ENCODE measurements around a stretch of chr3.

DNA sequence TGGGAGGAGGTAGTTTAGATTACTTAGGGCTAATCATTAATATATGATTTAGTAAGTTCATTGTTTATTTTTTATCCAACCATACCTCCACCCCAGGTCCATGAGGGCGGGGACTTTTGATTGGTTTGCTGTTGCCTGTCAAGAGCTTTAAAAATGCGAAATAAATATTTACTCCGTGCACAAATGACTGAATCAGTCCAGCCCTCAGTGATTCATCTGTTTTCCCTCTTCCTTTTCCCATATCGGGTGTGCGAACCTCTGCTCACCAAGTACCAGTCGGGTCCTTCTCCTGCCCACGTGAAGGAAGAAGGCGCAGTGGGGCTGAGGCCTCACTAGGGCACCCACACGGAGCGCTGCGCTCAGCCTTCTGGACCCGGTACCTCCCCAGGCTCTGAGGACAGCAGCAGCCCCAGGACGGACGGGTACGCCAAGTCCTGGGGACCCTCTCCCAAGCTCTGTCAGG, 70.6 kb upstream of the EPHB3 start:
- RRBS = no CpG with 5 or more reads among the region's 15 CpGs

DNA sequence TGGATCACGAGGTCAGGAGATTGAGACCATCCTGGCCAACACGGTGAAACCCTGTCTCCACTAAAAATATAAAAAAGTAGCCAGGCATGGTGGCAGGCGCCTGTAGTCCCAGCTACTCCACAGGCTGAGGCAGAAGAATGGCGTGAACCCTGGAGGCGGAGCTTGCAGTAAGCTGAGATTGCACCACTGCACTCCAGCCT, 42.1 kb upstream of the EPHB3 start:
- RRBS = no CpG with 5 or more reads among the region's 5 CpGs

GRCh38 chr3:184558767-184559739, 2.5 kb upstream of the EPHB3 start:
- RRBS = no CpG with 5 or more reads among the region's 17 CpGs

DNA sequence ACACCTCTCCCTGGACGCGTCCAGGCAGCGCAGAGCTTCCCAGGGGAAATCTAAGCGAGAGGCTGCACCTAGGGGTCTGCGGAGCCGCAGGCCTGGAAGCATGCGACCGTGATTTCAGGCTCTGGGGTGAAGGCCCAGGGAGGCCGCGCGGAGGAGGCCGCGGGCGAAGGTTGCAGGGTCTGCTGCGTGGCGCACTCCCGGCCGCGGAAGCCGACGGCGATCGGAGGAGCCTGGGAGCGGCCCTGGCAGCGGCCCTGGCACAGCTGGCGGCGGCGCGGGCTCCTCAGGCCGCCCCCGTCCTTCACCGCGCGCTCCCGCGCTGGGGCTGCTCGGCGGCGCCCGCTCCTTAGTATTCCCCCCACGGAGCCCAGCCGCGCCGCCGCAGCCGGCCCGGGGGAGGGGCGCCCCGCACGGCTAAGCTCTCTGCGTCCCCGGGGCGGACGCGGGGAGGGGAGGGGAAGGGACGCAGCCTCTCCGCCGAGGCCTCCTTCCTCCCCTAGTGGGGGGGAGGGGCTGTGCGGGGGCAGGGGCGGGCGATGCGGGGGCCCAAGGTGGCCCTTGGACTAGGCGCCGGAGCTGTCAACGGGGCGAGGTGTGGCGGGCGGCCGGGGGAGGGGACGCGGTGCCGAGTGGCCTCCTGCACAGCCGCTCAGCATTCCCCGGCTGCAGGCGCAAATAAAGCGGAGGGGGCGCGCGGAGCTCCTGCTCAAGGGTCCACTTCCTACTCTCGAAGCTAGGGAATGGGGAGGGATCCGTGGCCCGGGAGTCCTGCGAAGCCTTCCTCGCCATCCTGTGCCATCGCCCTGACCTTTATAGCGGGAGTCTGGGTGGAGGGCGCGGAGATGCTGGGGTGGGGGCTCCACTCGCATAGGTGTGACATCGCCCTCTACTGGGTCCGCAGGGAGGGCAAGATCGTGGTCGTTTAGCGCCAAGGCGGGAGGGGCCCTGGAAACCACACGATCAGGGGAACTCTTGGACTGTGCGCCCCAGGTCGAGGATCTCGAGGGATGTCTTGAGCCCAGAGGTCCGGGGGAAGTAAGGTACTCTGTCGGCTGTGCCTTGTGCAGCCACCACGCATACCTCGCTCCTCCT, 22.1 kb downstream of the EPHB3 start:
- RRBS = 57% methylated on average over 25 of the region's 103 CpGs

GRCh38 chr3:184846460-184846796, 34.5 kb downstream of the VPS8 start:
- RRBS = no CpG with 5 or more reads among the region's 5 CpGs

- RRBS = no CpG with 5 or more reads among the region's 9 CpGs
Measured at GRCh38 chr3:185069612-185069861, 83.3 kb downstream of the C3orf70 start.

DNA sequence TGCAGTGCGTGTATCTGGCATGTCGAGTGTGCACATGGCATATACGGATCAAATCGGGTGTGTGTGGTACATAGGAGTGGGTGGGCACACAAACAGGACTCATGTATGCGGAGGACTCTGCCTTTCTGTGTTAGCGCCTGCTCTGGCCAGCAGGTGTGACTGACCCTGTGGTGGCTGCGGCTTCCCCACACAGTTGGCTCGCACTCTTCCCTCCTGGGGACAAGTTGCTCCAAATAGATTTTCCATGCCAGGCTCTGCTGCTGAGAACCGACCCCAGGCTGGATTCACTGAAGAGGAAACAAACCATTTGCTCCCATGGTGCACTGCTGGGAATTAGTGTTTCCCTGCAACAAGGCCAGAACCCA, 1.3 kb upstream of the C3orf70 start:
- RRBS = no CpG with 5 or more reads among the region's 9 CpGs

DNA sequence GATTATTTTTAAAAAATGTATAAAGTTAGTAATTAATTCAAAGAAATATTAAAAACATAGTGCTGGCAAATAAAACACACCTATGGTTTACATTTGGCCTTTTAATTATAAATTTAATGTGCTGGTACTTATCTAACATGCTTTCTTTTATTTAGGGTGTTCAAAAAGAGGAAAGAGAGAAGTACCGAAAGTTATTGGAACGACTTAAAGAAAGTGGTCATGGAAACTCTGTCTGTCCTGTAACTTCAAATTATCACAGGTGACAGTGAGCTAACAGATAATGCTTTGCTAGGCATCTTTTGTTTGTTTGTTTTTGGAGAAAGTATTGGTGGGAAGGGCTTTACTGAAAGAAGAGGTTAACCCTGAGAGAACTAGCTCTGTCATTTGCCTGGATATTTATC, 23.0 kb downstream of the SENP2 start:
- RRBS = no CpG with 5 or more reads among the region's 2 CpGs

- RRBS = no CpG with 5 or more reads among the region's 7 CpGs
Measured at GRCh38 chr3:185660423-185660801, 74.3 kb downstream of the SENP2 start.

DNA sequence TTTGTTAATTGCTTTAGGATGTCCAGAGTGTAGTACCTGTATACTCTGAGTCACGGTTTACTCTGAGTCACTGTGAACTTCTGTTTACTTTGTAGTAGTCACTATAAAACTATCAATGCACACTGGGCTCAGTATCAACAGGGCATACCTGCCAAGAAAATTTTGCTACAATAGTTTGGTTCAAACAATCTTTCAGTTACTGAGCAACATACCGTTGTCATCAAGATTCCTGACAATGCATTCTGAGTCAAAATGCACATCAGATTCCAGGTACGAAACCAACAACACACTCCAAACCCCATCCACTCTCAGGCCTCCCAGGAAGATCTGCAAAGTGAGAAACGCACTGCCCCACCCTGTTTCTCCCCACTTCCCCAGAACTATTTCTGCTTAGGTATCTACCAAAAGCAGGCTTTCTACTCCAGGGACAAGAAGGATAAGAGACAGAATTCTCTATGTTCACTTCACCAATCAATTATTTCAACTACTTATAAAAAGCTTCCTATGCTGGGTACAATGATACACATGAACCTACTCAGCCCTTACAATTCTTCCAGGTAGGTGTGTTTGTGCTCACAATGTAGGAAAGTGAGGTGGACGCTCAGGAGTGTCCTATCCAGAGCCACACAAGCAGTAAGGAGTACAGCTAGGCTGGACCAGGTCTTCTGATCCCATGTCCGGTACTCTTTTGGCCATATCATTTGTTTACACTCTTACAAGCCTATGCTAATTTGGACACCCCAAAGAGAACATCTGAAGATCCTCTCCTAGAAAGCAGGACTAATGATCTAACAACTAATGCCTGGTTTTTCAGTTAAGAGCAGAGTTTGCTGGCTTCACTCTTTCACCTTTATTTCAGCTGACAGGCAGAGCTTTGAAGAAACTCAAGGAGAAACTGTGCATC, 27.9 kb downstream of the IGF2BP2 start:
- RRBS = no CpG with 5 or more reads among the region's 6 CpGs

GRCh38 chr3:185820788-185821628, 3.8 kb downstream of the IGF2BP2 start:
- RRBS = no CpG with 5 or more reads among the region's 5 CpGs

DNA sequence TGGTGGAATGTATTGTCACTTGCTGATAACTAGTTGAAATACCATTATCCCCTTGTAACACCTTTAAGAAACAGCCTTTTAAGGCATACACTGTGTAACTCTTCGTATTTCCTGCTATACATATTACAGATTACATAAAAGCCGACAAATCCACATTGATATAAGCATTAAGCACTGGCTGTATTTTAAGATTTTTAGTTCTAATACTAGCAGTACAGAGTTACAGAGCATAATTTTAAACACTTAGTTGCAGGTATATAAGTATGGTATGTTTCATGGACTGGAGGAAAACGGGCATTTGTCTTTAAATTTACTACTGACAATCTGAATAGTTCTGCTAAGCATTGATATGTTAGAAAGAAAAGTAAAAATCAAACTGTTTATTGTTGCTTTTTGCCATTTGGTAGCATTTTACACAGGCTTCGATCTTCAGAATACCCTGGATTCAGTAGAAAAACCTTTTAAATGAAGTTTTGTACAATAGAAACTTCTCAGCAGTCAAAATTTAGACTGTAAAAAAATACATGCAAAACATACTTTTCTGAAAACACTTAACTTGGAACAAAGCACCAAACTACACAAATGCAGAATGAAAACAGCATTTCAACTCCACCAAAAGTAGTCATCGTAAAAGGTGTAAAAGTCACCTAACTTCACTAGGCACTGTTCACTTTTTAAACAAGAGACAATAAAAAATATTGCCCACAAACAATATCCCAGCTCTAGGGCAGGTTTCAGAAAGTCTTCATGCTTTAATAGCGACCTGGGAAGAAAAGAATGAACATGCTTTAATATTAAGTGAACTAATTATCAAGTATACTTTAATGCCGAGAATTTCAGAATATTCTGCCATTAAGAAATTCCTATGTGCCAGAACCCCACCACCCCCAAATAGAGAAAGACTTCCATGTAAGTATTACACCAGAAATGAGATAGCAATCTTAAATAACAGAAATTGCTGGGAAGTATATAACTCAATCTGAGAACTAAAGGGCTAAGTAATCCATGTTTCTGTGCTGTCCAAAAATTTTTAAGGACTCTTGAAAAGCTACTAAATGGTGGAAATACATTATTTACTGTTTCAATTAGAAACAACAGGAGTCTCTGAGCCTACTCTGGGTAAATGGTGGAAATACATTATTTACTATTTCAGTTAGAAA, 20.5 kb downstream of the TRA2B start:
- RRBS = no CpG with 5 or more reads among the region's 7 CpGs

DNA sequence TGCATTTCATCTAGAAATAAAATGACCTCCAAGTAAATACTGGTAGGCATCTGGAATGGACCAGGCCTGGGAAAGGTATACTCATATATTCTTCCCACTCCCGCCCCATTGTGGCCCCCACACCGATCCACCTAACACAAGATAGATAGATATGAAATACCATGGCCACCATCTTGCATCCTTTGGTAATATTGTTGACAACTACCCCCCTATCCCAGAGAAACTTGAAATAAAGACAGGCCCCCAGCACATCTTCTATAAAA, 30.1 kb downstream of the ETV5 start:
- RRBS = no CpG with 5 or more reads among the region's 2 CpGs

DNA sequence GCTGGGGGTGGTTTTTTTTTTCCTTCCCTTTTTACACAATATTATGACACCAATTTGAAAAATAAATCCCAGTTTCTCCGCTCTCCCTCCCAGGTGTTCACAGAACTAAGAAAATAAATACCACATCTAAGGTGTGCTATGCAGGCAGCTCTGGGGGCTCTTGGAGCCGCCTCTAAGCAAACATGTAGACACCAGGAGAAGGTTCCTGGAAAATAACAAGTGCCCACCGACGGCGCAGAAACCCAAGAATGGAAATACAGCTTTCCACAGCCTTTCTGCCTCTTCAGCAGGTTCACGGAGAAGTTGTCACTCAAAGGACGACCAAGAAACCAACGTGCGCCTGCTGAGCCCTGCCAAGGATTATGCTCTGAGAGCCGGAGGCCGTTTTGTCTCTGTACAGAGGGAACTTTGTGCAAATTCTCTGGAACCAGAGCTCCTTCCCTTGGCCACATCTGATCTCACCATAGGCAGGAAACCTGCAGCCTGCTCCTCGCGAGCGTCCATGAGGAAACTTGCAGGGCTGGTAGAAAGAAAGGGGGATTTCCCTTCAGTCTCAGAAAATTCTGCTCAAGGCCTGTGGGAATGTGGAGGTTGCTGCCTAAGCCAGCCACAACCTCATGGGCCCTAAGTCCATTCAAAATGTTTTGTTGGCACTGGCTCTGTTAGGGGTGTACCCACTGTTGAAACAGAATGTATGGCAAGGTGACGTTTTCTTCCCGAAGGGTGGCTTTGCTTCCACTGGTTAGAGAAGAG, 40.5 kb upstream of the ETV5 start:
- RRBS = no CpG with 5 or more reads among the region's 16 CpGs

DNA sequence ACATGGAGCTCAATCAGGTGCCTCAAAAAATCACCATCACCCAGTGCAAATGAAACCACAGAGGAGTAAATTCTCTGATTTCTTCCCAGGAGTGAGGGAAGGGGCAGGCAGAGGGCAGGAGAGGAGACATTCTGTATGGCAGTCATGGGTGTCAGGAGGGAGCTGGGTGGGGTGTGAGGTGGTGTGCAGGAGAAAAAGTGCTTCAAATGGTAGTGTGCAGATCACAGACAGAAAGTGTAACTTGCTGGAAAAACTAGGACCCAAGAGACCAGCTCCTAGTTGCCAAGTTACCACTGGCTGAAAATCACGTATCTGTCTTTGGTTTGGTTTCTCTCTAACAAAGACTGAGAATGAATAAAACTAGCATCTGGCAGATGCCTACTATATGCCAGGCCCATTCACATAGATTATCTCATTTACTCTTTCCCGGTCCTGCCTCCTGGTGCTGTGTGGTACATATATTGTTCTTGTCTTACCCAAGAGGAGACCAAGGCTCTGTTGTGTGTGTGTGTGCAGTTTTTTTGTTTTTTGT, 599 bp downstream of the AHSG start:
- RRBS = no CpG with 5 or more reads among the region's 2 CpGs

DNA sequence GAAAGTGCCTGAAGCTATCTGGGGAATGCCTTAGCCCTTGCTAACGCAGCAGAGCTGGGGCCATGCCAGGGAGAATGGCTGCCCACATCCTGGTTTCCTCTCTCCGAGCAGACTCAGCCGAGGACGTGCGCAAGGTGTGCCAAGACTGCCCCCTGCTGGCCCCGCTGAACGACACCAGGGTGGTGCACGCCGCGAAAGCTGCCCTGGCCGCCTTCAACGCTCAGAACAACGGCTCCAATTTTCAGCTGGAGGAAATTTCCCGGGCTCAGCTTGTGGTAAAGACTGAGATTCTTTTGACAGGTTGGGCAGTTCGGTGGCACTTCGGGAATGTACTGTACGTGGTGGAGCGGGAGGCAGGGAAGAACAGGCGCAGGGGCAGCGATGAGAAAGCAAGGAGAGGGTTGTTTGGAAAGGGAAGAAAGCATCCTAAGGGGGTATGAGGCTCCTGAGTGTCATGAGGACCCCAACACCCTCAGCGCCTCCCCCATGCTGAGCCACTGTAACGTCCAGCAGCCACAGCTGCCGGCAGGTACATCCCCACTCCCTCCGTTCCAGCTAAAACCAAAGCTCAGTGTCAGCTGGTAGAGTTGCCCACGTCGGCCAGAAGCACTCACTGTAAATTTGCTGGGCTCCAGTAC, 4.3 kb downstream of the AHSG start:
- RRBS = no CpG with 5 or more reads among the region's 26 CpGs

DNA sequence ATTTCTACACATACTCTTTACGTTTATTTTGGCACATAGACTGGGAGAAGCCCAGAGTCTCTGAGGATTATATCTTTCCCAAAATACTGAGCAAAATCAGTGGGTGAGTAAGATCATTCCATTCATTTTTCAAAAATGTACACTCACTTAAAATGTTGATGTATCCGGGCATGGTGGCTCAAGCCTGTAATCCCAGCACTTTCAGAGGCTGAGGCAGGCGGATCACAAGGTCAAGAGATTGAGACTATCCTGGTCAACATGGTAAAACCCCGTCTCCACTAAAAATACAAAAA, 15.8 kb upstream of the RFC4 start:
- RRBS = no CpG with 5 or more reads among the region's 4 CpGs

- RRBS = no CpG with 5 or more reads among the region's 9 CpGs
Measured at GRCh38 chr3:186948981-186949803, 18.9 kb downstream of the ST6GAL1 start.

GRCh38 chr3:186988705-186989362, 58.5 kb downstream of the ST6GAL1 start:
- RRBS = no CpG with 5 or more reads among the region's 6 CpGs